ENCODE measurements around the genes AOAH, SFRP4 and EPDR1.

- PRO-cap = no peak
- RAMPAGE, long total RNA, 4 experiments = no peak in any of the 4 experiments
Observed at GRCh38 chr7:34058929-34059407, 153.6 kb downstream of the BMPER start.

- PRO-cap = no peak
- RAMPAGE, long total RNA, 4 experiments = no peak in any of the 4 experiments
Observed at GRCh38 chr7:34603773-34604102, 54.3 kb upstream of the NPSR1 start.

DNA sequence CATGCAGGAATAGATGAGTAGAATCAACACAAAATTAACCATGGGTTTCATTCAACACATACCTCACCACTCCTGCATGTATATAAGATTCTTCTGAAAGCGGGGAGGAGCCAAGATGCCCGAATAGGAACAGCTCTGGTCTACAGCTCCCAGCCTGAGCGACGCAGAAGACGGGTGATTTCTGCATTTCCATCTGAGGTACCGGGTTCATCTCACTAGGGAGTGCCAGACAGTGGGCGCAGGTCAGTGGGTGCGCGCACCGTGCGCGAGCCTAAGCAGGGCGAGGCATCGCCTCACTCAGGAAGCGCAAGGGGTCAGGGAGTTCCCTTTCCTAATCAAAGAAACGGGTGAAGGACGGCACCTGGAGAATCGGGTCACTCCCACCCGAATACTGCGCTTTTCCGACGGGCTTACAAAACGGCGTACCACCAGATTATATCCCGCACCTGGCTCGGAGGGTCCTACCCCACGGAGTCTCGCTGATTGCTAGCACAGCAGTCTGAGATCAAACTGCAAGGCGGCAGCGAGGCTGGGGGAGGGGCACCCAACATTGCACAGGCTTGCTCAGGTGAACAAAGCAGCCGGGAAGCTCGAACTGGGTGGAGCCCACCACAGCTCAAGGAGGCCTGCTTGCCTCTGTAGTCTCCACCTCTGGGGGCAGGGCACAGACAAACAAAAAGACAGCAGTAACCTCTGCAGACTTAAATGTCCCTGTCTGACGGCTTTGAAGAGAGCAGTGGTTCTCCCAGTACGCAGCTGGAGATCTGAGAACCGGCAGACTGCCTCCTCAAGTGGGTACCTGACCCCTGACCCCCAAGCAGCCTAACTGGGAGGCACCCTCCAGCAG, 130.9 kb downstream of the DPY19L1 start:
- PRO-cap = no peak
- RAMPAGE, long total RNA, 4 experiments = no peak in any of the 4 experiments

- PRO-cap = no peak
- RAMPAGE, long total RNA, 4 experiments = no peak in any of the 4 experiments
Observed at GRCh38 chr7:35244516-35244986, 9.3 kb downstream of the TBX20 start.

DNA sequence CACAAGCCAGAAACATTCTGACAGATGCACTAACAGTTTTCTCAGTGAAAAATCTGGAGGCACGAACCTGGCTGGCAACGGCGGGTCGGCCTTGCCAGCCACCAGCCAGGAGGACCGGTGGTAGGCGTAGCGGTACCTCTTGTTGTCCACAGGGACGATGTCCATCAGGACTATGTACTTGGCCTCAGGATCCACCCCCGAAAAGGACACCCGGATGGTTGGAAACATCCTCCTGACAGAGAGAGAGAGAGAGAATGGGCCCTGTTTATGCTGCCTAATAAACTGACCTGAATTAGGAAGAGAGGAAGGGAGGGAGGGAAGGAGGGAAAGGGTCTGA, 5.3 kb downstream of the TBX20 start:
- PRO-cap = no peak
- RAMPAGE, long total RNA, 4 experiments = no peak in any of the 4 experiments

- PRO-cap = no peak
- RAMPAGE, long total RNA, 4 experiments = no peak in any of the 4 experiments
Observed at GRCh38 chr7:35633410-35633983, 61.4 kb downstream of the HERPUD2 start.

GRCh38 chr7:35678352-35678733, 16.6 kb downstream of the HERPUD2 start:
- PRO-cap = no peak
- RAMPAGE, long total RNA, 4 experiments = no peak in any of the 4 experiments

DNA sequence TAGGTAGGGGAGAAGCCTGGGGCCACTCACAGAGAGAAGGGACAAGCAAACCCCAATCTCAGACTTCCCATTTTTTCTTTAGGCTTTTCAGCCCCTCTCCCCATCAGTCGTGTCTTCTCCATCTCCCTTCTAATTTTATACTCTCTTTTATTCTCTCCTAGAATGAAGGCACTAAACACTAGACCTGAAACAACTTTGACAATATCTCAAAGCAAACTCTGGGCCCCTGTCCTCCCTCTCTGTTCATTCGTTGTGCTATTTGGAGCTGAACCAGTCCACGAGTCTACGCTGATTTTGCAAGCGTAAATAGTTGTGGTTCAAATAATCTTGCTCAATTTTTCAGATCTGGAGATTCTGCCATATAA, 105.1 kb upstream of the EEPD1 start:
- PRO-cap = no peak
- RAMPAGE, long total RNA, 4 experiments = no peak in any of the 4 experiments

- PRO-cap = bidirectional peak, plus-strand start at chr7:36116833, minus-strand start at chr7:36116623
- RAMPAGE, long total RNA, 4 experiments = no peak in any of the 4 experiments
Observed at GRCh38 chr7:36116444-36116927, 36.6 kb upstream of the EEPD1 start.

- PRO-cap = no peak
- RAMPAGE, long total RNA, 4 experiments = no peak in any of the 4 experiments
Observed at GRCh38 chr7:36280397-36281815, 86.1 kb downstream of the MATCAP2 start.

GRCh38 chr7:36283590-36284068, 83.4 kb downstream of the MATCAP2 start:
- PRO-cap = no peak
- RAMPAGE, long total RNA, 4 experiments = no peak in any of the 4 experiments

DNA sequence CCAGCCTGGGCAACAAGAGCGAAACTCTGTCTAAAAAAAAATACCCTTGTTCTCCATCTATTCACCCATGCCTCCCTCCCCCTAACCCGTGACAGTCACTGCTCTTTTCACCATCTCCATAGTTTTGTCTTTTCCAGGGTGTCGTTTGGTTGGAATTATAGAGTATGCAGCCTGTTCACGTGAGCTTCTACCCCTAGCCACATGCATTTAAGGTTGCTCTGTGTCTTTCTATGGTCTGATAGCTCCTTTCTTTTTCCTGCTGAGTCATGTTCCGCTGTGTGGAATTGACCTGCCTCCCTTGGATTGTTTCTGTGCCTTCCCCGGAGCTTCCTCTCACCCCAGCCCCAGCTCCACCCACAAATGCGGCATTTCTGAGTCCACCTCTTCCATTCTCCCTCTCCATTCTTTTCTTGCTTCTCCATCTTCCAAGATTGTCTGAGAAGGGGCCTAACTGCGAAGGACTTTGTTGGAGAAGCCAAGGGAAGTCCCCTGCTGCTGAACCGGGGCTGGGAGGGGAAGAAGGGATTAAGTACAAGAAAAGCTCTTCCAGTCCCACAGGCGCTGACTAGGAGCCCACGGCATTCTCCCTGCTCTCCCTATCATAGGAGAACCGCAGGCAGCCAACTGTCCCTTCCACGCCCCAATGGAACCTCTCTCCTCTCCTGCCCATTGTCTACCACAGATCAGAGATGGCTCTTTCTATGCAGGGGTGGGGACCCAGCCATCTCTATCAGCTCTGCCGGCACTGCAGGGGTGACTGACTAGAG, 65.0 kb downstream of the MATCAP2 start:
- PRO-cap = no peak
- RAMPAGE, long total RNA, 4 experiments = no peak in any of the 4 experiments

GRCh38 chr7:36724051-36724930, at the start of gene AOAH:
Gene AOAH (minus strand): TSS chr7:36724494.
- PRO-cap = unidirectional peak, minus-strand start at chr7:36724435; unidirectional peak, minus-strand start at chr7:36724549
- RAMPAGE, long total RNA, 4 experiments = start-site peak on the minus strand in 4 of 4 experiments, at chr7:36724220-36724509 at its widest, 5 to 71 reads per replicate

GRCh38 chr7:36780722-36781526, 56.6 kb upstream of the AOAH start:
- PRO-cap = bidirectional peak, plus-strand start at chr7:36781276, minus-strand start at chr7:36781143
- RAMPAGE, long total RNA, 4 experiments = no peak in any of the 4 experiments

DNA sequence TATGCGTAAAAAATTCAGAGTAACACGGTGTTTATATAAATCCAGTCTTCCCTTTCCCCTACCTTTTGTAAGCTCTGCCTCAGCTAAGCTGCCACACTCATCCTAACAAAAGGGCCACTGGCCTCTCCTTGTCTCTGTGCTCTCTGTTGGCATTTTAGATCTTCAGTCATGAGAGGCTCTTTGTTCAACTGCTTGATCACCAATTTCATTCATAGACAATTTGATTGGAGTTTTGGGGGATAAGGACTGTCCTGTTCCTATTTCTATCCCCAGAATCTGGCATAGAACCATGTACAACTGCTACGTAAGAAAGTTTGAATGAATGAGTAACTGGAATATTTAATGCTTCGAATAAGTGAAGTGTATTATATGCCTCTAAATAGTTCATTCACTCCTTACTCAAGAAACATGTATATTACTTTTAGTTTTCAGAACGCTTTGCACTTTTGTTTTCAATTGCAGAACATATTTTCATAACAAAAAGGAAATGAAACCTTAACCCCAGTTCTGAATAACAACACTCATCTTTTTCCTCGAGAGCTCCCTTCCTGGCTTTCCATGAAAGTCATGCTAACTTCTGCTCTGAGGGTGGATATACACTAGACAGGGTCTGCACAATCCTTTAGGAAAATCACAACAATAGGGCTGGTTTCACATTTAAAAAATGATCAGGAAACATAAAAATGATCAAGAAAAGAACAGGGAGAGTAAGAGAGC, 219.2 kb upstream of the AOAH start:
- PRO-cap = no peak
- RAMPAGE, long total RNA, 4 experiments = no peak in any of the 4 experiments

DNA sequence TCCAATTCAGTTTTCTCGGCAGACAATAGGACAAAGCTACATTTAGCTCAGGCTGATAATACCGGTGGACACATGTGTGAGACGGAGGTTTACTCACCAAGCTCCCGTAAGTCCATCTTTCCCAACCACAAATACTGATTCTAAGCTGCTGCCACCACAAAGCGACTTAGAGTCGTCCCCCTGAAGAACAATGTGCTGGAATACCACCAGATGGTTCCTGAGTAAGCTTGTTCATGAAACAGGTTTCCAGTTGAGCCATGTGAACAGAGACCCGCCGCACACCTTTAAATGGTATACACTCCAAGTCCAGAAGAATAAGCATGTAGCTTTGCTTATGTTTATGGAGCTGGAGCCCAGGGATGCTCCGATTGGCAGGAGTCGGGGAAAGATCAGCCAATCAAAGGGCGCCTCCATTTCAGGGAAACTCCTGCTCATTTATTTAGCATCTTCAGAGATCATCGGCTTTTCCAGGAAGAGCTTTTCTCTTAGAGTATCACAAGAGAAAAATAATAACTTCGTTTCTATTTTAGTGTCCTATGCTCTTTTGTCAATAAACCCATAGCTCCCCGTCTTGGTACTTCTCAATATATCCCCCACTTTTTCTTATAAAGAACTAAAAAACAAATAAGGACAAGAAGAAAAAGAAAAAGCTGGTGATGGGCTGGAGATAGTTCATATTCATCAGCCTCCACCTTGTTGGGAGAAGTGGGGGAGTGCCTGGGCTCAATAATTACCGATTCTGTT, 261.7 kb upstream of the AOAH start:
- PRO-cap = no peak
- RAMPAGE, long total RNA, 4 experiments = no peak in any of the 4 experiments

DNA sequence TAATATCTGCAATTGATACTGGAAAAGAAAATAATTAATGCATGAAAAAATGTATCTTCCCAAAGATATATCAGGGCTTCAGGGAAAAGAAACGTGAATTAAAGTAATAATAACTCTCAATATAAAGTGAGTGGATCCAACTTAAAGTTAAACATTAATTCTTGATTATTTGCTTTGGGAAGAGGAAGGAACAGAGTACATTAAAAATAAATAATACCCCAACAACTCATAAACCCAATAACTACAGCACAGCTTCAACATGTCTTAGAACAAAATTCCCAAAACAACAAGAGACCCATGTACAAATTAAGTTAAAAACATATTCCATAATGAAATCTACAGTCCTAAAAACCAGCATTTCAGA, 33.0 kb downstream of the ELMO1 start:
- PRO-cap = no peak
- RAMPAGE, long total RNA, 4 experiments = no peak in any of the 4 experiments

DNA sequence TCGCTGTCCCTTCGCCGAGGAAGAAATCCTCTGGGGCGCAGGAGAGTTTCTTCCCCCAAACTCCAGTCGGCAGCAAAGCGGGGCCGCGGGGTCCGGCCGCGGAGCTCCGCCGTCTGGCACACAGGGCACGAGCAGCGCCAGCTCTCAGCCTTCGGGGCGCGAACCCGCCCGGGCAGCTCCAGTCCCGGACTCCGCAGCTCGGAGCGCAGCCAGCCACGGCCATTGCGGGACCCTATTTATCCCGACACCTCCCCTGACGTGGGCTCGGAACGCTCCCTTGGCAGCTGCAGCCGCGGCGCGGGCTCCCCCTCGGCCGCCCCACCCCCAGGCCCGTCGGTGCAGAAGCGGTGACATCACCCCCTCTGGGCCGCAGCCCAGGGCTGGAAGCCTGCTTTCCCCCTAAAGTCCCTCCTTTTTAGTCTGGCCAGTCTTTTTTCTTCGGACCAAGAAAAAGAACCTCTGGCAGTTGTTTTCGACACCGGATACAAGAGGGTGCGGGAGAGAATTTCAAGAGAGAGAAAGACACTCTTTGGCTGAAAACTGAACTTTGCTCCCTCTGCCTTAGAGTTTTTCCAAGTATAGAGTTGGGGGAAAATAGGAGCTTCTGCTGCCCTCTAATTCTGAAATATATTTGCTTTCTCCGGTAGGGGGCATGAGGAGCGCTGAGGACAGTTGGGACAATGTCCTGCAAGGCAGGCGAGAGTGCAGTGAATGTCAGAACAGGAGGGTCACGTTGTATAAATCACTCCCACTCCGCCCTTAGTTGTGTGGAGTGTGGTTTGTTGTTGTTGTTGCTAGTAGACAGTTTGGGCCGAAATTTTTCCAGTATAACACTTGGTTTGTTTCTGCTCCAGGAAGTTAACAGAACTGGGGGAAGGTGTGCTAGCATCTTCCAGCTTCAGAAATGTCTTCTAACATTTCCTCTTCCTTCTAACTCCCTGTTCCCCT, at the start of gene SFRP4:
SFRP4 (minus strand) TSS at position 211 of the 948 bp plus-strand sequence.
- PRO-cap = unidirectional peak, minus-strand start at position 320 of the sequence
- RAMPAGE, long total RNA, 4 experiments = no peak in any of the 4 experiments

GRCh38 chr7:37920388-37921390, at the start of gene EPDR1:
Gene EPDR1 (plus strand): TSS chr7:37920640.
- PRO-cap = unidirectional peak, plus-strand start at chr7:37920665; unidirectional peak, plus-strand start at chr7:37920782; unidirectional peak, plus-strand start at chr7:37920844; bidirectional peak, plus-strand start at chr7:37921239, minus-strand start at chr7:37921210
- RAMPAGE, long total RNA, 4 experiments = no peak in any of the 4 experiments

DNA sequence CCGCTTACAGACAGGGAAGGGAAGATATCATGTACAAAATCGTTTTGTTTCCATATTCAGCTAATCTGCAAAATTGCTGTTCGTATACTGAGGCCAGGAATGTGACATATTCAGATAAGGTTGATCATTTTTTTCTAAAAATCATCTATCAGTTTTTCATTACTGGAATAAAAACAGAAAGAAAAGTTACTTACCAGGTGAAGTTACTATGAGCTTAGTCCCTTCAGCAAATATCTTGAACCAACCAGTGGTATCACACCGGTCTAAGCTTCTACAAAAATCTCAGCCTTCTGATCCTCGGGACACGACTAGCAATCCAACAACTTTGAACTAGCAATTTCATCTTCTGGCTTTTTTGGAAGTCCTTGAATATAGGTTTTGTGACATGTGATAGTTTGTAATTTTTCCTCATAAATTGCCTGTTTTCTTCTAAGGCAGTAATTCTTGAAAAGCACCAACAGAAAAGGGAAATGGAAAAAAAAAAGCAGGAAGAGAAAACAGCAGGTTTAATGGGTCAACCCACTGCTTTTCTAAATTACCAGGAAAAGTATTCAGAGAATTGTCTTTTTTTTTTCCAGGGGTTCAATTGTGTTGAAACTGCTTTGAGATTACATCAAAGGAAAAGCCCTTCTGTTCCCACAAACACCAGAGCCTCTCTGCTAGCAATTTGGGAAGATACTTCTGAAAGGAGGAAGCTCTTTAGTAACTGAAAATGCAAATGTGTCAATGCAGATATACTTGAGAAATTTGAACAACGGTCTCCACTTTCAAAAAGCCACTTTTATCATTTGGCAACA, 98.2 kb downstream of the STARD3NL start:
- PRO-cap = no peak
- RAMPAGE, long total RNA, 4 experiments = no peak in any of the 4 experiments